Melanocyte of skin (primary cell): ENCODE measurements around a stretch of chr5.

DNA sequence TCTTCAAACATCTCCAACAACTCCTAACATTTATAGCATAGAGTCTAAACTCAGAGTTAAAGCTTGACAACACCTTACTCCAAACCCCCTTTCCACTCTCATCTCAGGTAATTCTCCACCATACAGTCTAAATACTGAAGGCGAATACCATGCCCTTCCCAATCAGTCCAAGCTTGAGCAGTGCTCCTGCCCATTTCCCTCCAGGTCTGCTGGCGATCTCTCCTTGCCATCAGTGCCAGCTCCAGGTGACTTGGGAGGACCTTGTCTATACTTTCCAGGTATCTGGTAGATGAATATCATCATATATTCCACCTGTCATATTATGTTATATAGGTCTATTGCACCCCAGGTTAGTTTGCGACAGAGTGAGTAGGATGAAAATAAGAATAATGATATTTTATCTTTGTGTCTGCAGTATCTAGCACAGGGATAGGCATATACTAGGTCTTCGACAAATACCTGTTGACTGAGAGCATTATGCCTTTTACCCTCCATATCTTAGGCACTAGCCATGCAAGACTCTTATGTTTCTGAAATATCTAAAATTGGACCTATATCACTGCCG, 328.2 kb upstream of the EFNA5 start:
- CAGE, long polyA plus RNA, 2 experiments, result no peak in any of the 2 experiments

GRCh38 chr5:108212889-108213311, 169.0 kb downstream of the FBXL17 start:
- CAGE, long polyA plus RNA, 2 experiments, result no peak in any of the 2 experiments

DNA sequence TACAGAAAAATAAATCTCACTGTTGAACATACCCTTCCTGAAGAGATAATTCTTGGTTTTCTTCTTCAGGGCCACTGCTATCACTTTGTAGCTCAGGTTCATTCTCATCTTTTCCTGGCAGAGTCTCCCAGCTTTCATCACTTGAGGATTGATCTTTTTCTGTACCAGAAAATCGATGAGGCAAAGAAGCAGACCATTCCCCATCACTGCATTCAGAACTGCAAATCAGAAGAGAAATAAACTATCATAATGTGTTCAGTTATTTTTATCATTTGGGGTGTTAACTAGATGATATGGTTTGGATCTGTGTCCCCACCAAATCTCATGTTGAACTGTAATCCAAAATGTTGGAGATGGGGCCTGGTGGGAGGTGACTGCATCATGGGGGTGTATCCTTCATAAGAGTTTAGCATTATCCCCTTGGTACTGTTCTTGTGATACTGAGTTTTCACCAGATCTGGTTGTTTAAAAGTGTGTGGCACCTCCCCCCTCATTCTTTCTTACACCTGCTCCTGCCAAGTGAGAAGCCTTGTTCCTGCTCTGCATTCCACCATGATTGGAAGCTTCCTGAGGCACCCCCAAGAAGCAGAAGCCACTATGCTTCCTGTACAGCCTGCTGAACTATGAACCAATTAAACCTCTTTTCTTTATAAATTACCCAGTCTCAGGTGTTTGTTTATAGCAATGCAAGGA, 41.1 kb downstream of the PJA2 start:
- CAGE, long polyA plus RNA, 2 experiments, result no peak in any of the 2 experiments

- CAGE, long polyA plus RNA, 2 experiments, result no peak in any of the 2 experiments
Observed at GRCh38 chr5:109774517-109775044, 84.9 kb downstream of the MAN2A1 start.

- CAGE, long polyA plus RNA, 2 experiments, result no peak in any of the 2 experiments
Observed at GRCh38 chr5:109851468-109851821, 161.7 kb downstream of the MAN2A1 start.

- CAGE, long polyA plus RNA, 2 experiments, result no peak in any of the 2 experiments
Observed at GRCh38 chr5:110736736-110737088, 2.1 kb upstream of the SLC25A46 start.

DNA sequence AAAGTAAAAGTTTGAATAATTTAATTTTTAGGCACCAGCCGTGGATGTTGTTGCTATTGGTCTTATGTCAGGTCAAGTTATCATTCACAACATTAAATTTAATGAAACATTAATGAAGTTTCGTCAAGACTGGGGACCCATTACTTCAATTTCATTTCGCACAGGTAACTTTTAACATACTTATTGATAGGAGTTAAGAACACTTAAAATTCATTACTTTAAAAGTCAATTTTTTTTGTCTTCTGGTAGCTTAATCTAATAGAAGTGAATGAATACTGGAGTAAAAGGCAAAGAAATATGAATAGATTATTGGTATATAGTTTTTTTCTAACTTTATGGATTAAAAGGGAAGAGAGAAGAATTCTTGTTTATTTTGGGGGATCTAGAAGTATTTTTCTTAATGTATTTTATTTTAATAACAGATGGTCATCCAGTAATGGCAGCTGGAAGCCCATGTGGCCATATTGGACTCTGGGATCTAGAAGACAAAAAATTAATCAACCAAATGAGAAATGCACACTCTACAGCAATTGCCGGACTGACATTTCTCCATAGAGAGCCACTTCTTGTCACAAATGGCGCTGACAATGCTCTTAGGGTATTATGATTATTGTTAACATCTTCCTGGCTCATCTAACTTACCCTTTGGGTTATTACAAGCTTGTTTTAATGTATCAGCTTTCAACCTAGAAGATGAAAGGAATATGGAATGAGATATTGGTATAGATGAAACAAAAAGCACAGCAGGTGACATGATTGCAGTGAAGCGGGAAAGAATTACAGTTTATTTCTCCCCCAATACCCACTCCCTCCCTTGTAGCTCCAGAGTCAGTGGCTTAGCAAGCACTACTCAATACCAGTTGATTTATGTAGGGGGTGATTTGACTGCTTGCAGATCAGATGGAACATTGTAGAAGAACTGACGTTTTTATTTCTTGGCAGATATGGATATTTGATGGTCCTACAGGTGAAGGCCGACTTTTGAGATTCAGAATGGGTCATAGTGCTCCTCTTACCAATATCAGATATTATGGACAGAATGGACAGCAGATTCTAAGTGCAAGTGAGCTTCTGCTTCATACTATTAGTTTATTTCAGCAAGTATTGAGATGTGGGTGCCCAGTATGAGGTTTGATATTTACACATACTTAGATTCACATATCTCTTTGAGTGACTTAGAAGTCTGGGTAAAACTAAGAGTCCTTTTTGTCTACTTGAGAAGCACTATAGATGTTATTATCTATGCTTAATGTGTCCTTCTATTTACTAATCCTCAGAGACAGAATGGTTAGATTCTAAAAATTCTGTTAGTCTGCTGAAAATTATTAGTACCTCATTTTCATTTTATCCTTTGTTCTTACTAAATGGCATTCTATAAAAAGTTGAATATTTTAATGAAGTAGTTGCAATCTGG, 12.1 kb downstream of the WDR36 start:
- CAGE, long polyA plus RNA, 2 experiments, result no peak in any of the 2 experiments

GRCh38 chr5:111757052-111757117, 109 bp downstream of the NREP start:
- CAGE, long polyA plus RNA, 2 experiments, result no peak in any of the 2 experiments

DNA sequence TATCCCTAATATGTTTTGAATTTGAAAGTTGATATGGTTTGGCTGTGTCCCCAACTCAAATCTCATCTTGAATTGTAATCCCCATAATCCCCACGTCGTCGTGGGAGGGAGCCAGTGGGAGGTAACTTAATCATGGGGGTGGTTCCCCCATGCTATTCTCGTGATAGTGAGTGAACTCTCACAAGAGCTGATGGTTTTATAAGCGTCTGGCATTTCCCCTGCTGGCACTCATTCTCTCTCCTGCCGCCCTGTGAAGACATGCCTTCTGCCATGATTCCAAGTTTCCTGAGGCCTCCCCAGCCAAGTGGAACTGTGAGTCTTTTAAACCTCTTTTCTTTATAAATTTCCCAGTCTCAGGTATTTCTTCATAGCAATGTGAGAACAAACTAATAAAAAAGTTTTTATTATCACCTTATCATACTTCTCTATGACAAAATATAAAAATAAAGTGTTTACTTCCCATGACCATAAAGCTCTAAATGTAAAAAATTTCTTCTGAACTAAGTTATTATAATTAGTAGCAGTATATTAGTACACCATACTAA, 199.9 kb downstream of the EPB41L4A start:
- CAGE, long polyA plus RNA, 2 experiments, result no peak in any of the 2 experiments

DNA sequence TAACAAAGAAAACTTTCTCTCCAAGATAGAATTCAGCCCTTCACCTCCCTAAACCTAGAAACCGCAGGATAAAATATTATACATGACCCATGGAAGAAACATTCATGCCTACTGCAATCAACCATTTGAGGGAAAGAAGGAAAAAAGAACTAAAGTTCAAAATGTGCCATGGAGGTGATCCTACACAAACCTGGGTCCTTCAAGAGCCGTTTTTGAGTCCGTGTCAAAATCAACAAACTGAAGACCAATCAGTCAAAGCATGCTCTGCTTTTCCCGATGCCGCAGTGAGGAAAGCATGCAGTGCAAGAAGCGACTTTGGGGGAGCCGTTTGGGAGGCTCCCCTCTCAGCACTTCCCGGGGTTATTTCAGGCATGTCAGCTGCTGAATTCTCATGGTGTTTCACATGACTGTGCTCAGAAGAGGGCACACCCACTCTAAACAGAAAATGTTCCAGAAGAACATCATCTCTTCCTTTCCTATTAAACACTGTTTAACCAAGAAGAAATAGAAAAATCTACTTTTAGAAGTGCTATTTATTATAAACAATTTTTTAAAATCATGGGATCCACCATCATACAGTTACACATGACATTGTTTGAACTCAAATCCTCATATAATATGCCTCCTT, 125.5 kb downstream of the EPB41L4A start:
- CAGE, long polyA plus RNA, 2 experiments, result no peak in any of the 2 experiments

DNA sequence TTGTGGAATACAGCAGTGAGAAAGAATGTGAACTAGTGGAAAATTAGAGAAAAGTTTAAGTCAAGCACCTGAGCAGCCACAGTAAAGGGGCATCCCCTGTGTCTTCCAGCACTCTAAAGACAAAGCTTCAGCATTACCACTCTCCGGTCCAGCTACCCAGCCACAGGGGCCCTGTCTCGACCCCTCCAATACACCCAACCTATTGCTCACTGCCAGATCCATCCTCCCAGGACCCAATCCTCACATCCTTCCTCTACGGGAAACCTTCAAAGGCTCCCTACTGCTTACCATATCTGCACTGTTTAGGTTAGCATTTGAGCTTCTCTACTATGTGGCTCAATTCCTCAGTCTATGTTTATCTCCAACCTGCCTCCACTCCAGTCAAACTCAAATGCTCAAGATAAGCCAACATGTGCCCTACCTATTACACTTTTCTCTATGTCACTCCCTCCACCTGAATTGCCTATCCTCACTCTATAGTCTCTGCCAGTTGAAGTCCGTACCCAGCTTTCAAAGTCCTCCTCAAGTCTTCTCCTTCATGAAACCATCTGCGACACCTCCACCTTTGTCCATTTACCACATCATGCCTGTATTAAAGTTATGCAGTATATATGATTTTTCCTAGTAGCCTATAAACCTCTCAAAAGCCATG, 71.3 kb downstream of the EPB41L4A start:
- CAGE, long polyA plus RNA, 2 experiments, result no peak in any of the 2 experiments

GRCh38 chr5:112532821-112533336, 113.8 kb upstream of the EPB41L4A start:
- CAGE, long polyA plus RNA, 2 experiments, result no peak in any of the 2 experiments

- CAGE, long polyA plus RNA, 2 experiments, result no peak in any of the 2 experiments
Observed at GRCh38 chr5:112883005-112884016, 22.2 kb downstream of the SRP19 start.

GRCh38 chr5:113026298-113027605, 50.2 kb downstream of the DCP2 start:
- CAGE, long polyA plus RNA, 2 experiments, result no peak in any of the 2 experiments

DNA sequence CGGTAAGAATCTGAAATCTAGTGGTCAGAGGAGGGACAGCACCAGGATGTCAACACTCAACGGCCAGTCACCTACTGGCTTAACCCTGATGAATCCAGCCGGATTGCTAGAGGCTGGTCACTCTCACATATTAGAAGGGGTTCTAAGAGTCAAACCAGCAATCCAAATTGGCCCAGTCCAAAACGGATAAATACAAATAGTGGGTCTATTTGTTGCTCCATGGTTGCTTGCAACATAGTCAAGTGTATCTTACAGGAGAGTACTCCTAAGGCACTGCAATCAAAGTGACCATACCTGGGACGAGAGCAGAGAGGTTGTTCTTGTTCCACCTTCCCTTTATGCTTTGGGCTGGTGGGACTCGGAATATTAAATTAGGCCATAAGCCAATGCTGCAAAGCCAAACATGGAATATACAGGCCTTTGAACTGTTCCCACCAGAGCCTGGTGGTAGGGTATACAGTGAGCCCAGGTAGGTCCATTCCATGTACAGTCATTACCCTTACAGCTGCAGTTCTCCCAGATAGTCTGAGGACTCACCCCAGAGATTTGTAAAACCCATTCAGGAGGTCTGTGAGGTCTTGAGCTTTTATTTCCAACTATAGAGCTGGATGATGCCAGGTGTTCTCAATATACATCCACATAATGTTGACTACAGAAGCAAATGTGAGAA, 51.1 kb downstream of the DCP2 start:
- CAGE, long polyA plus RNA, 2 experiments, result no peak in any of the 2 experiments

DNA sequence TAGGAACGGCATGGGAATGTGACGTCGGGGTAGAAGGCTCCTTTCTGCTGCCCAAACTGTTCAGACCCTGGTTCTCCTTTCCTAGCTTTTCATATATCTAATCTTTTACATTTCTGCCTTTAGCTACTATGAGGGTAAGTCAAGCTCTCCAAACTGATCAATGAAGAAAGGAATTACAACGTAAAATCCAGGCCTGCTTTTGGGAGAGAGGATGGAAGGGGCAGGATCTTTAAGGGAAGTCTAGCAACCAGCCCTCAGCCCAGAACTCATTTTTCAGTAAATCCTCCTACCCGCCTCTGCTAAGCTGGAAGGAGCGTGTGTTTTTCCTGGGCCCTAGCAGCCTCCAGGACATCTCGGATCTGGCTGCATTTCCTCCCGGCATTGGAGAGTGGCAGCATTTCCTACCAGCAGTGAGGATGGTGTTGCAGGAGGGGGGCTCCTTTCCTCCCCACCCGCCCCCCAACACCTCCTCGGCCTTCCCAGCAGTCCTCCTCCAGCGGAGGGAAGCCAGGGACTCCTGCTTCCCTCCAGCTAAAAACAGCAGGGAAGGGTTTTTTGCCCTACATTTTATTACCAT, 54.5 kb downstream of the DCP2 start:
- CAGE, long polyA plus RNA, 2 experiments, result no peak in any of the 2 experiments

DNA sequence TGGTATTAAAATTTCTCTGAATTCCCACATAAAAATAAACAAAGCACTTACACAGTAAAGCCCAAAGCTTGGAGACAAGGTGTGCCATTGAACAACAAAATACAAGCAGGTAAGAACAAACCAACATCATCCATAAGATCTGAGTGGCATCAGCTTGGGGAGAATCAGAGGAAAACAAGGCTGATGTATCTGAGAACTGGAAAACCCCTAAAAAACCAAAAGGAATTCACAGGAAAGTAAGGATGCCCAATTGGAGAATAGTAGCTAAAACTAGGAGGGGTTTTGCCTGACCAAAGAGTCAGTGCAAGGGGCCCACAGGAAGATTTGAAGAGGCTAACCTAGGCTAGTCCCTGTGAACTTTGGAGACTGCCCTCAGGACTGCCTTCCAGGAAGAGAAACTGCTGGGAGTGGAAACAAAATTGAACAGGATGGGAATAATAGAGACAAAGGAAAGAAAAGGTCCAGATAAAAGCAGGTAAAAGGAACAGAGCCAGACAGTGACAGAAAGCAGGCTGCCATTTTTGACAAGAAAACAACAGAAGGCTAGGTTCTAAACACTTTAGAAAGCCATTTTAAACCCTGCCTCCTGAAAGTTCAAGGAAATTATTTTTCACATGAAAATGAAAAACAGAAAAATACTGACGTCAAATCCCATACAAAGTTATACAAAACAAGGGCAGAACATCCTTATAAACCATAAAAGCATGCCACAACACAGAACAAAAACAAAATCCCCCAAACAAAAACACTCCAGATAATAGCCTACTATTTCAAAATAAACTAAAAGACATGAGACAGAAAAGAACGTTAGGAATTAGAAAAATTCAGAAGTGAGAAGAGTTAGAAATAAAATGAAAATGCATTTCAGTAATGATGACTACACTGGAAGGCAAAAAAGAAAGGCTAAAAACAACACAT, 173.4 kb downstream of the DCP2 start:
- CAGE, long polyA plus RNA, 2 experiments, result no peak in any of the 2 experiments

- CAGE, long polyA plus RNA, 2 experiments, result no peak in any of the 2 experiments
Observed at GRCh38 chr5:113151171-113151537, 174.6 kb downstream of the DCP2 start.

- CAGE, long polyA plus RNA, 2 experiments, result no peak in any of the 2 experiments
Observed at GRCh38 chr5:113205290-113205757, 228.7 kb downstream of the DCP2 start.

DNA sequence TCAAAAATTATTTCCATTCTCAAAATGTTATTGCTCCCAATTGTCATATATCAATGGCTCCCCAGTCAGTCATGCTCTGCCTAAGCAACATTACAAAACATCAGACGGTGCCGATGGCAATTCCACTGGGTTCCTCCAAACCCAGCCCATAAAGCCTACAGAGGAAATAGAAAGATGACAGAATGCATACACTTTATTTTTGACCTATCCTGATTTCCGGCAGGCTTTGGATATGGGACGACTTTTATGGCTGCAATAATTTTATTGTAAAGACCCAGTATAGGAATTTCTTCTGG, 225.5 kb downstream of the TSSK1B start:
- CAGE, long polyA plus RNA, 2 experiments, result no peak in any of the 2 experiments